ENCODE measurements around a stretch of chr6.

DNA sequence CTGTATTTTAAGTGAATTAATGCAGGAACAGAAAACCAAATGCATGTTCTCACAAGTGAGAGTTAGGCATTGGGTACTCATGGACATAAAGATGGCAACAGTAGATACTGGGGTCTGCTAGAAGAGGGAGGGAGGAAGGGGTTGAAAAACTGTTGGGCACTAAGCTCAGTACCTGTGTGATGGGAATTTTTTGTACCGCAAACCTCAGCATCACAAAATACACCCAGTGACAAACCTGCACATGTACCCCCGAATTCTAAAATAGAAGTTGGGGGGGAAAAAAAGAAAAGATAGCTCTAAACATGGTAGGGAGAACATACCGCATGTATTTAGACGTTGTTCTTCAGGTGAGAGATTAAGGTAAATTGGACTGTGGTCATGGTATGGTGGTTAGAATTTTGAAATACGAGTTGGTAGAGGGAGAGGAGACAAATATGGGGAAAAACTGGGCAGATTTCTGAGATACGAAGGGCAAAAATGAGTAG, 38.4 kb downstream of the SCAF8 start:
- PRO-cap, 2 experiments, result no peak in any of the 2 experiments

GRCh38 chr6:155085347-155086226, 90.5 kb downstream of the TIAM2 start:
- PRO-cap, 2 experiments, result no peak in any of the 2 experiments

DNA sequence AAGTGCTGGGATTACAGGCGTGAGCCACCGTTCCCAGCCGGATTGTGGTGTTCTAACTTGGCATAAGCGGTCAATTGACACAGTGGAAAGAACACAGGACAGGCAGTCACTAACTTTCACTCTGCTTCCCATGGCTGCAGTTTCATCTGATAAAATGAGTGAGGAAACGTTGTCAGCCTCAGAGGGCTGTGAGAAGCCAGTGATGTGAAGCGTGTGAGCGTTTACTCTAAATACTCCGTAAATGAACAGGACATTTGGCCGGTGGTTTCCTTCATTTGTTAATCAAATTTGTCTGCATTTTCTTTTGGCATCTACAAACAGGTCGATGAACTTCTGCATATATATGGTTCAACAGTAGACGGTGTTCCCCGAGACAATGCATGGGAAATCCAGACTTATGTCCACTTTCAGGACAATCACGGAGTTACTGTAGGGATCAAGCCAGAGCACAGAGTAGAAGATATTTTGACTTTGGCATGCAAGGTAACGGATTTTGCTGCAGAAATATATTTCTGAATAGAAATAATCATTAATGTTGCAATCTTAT, 87.2 kb upstream of the CLDN20 start:
- PRO-cap, 2 experiments, result no peak in any of the 2 experiments

DNA sequence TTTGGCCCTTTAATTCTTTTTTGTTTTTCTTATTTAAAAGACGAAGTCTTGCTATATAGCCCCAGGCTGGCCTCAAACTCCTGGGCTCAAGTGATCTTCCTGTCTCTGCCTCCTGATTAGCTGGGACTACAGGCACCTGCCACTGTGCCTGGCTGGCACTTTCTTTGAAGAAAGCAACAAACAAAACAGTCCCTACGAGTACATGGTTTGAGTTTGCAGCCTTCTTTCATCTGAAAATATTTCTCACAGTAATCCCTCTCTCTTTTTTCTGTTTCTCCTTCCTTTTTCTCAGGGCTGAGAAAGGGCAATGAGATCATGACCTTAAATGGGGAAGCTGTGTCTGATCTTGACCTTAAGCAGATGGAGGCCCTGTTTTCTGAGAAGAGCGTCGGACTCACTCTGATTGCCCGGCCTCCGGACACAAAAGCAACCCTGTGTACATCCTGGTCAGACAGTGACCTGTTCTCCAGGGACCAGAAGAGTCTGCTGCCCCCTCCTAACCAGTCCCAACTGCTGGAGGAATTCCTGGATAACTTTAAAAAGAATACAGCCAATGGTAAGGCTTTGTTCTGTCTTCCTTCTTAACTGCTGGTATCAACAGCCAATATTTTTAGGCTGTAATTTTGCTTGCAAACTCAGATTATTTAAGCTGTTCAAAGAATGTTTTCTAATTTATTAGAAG, 80.7 kb upstream of the CLDN20 start:
- PRO-cap, 2 experiments, result no peak in any of the 2 experiments

DNA sequence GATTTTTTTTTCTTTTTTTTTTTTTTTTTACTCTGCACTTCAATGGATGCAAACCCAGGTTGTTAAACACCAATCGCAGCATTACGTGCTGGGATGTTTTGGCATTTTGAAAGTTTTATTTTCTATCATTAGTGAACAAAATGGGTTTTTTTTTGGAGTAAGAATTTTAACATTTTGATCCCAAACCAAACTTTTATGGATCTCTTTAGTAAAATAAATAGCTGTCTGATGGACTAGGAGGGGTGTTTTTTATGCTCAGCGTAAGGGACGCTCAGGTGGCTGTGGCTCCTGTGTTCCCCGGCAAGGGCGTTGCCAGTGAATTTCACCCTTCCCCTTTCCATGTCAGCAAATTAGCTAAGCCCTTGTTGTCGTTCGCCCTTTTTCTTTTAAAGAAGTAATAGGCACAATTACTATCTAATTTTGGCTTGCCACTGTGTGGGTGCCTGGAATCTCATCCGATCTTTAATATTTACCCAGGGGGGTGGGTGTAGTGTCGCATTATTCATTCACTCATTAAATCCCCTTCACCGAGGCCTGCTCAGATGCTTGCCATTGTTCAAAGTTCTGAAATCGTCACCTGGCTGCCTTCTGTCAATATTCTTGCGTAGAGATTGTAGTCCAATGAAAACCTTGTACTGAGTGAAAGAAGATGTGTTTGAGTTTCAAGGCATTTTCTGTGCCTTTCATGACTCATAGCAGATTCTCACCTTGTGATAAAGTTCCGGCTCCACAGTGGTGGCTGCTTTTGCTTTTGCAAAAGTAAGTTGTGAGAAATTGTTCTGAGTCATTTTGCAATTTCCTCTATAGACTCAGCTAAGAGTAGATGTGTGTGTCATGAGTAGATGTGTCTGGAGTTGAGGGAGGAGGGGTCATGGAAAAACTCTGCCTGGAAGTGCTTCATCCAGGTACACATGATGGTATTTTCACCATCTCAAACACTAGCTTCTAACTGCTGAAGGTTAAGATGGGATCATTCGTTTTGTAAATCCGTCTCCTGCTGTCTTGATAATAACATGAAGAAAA, 40.0 kb upstream of the CLDN20 start:
- PRO-cap, 2 experiments, result no peak in any of the 2 experiments

GRCh38 chr6:155363885-155364223, 49.6 kb upstream of the TFB1M start:
- PRO-cap, 2 experiments, result no peak in any of the 2 experiments

DNA sequence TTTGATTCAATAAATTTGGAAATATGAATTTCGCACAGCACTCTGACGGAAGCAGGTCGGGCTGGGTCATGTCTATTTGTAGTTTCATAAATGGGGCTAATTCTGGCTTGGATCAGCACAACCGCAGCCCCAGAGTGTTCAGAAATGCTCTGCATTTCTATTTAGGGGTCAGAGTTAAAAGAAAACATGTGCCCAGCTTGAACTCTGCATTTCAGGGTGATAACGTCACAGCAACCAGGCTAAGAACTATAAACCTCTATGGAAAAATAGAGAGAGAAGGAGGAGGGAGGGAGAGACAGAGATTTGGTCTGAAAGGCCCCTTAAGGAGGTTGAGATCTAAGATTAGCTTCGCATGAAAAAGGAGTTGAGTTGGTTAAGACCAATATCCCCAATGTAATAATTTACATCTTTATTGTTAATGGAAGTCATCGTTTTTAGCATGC, 481.0 kb upstream of the NOX3 start:
- PRO-cap, 2 experiments, result no peak in any of the 2 experiments

DNA sequence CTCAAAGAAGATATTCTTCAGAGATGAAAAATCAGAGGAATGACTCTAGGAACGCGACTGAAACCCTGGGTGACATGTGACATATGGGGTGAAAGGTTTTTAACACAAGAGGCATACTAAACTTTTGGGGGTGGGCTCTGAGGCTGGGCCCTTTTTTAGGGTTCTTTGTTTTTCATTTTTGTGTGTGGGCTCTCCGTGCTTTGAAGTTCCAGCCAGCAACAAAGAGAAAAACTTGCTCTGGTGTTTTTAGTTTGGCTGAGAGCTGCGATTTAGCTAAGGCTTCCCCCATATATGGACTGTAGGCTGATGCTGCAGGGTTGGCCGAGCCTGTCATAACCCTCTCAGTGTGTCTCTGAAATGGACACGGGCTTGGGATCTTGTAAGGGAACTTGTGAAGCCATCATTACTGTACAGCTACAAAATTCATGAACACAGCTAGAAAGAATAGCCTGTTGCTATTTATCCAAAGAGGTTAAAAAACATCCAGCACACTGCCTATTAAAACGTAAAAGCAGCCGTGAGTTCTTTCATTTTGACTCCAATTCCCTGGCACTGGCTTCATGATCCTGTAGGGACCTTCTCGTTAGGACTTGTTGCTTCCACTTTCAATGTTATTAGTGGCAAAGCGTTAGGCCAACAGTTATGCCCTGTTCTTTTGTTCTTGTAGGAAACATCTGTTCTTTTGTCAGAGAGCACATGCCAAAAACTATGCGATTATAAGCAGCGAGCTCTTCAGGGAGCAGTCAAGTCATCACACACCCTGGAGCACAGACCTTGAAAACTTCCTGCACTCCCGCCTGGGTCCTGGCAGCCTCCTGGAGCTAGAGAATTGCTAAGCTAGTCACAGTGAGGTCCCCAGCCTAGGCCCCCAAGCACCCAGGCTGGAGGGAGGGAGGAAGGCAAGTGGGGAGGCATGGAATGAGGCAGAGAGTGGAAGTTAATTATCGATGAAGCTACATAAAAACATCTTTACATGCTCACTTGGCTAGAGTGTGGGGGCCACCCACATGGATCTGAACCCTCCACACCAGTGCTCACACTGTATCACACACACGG, 609.7 kb upstream of the ARID1B start:
- PRO-cap, 2 experiments, result peak in 2 of 2 experiments; most common plus-strand start position 344 of the sequence (in 1); most common minus-strand start position 616 of the sequence (in 2)

- PRO-cap, 2 experiments, result no peak in any of the 2 experiments
Measured at GRCh38 chr6:156269698-156270294, 507.4 kb upstream of the ARID1B start.

GRCh38 chr6:156773583-156773904, 3.6 kb upstream of the ARID1B start:
- PRO-cap, 2 experiments, result no peak in any of the 2 experiments

- PRO-cap, 2 experiments, result peak in 1 of 2 experiments; most common plus-strand start chr6:156778264 (in 1); most common minus-strand start chr6:156778427 (in 1)
Measured at GRCh38 chr6:156778175-156778518, 969 bp downstream of the ARID1B start.

DNA sequence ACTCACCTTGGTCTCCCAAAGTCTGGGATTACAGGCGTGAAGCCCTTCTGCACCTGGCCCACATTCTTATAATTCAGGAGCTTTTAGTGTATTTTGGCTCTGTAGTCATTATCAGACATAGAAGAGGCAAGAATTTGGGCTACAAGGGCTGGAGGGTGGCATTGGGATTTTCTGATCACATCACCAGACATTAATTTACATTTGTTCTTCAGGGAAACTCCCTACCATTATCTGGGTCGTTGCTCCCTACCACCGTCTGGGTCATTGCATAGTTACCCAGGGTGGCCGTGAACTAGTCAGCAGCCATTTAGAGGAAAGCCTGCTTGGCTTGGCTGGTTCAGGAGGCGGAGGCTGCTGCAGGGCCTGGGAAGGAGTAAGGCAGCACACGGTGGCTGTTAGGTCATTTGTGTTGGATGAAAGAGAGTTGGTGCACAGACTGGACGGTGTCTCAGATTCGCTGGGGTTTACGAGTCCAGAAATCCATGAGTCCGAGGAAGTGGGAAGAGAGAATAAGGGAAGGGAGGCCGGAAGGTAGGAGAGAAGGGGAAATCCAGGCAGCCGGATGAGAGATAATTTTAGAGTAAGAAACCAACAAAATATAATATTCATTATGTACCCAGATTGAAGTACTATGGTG, 17.8 kb downstream of the ARID1B start:
- PRO-cap, 2 experiments, result no peak in any of the 2 experiments

GRCh38 chr6:156808930-156809563, 31.9 kb downstream of the ARID1B start:
- PRO-cap, 2 experiments, result no peak in any of the 2 experiments

DNA sequence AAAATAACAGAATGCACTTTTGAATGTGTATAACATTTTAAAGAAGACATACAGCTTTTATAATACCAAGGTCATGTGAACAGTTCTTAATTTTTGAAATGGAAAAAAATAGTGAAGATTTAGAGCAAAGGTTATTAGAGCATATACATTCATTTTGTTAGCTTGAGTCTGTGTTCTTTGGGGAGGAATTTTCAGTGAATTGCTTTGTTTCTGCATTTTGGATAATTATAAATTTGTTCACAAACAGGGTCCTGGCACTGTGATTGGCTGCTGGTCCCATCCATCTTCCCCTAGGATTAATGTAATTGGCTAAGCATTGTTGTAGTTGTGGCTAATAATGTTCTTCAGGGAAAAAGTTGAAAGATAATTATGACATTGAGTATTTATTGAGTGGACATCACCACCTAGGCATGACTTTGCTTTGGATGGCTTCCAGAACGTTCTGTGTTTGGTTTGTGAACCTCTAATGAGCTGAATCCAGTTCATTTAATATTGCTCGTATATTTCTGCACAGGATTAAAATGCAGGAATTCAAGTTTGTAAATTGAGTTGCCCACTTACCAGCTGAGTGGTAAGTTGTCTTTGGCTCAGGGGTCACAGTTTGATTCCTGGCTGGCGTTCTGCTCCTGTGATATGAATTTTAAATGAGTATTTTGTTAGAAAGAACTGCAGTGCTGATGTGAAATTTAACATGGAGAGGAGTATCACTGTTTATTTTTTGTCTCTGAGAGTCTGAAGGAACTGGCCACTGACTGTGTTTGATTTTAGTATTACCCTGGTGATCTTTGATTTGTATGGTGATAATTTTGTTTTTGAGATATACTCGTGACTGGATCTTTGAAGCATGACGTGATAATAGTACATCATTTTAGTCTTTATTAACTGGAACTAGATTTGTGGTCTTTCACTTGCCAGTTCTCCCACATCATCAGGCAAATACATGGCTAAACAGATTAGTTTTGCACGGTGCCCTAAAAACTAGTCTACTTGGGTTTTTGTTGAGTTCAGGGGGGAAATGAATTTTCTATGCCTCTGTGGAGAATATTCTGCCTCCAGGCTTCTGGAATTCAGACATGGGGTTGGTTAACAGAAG, 55.2 kb downstream of the ARID1B start:
- PRO-cap, 2 experiments, result no peak in any of the 2 experiments

- PRO-cap, 2 experiments, result no peak in any of the 2 experiments
Measured at GRCh38 chr6:156862611-156863176, 85.5 kb downstream of the ARID1B start.

DNA sequence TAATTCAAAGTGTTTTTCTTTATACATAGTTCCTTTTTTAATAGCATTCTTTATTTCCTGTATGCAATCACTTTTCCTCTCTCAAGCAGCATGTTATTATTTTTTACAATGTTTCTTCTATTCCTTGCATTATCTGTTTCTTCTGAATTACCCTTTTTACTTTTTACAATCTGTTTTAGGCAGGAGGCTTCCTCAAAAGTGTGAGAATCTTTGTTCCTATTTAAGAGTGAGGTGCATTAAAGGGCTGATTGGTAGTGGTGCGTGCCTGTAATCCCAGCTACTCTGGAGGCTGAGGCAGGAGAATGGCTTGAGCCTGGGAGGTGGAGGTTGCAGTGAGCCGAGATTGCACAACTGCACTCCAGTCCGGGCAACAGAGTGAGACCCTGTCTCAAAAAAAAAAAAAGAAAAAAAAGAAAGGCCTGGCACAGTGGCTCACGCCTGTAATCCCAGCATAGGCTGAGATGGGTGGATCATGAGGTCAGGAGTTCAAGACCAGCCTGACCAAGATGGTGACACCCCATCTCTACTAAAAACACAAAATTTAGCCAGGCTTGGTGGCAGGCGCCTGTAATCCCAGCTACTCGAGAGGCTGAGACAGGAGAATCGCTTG, 205.6 kb downstream of the ARID1B start:
- PRO-cap, 2 experiments, result no peak in any of the 2 experiments

DNA sequence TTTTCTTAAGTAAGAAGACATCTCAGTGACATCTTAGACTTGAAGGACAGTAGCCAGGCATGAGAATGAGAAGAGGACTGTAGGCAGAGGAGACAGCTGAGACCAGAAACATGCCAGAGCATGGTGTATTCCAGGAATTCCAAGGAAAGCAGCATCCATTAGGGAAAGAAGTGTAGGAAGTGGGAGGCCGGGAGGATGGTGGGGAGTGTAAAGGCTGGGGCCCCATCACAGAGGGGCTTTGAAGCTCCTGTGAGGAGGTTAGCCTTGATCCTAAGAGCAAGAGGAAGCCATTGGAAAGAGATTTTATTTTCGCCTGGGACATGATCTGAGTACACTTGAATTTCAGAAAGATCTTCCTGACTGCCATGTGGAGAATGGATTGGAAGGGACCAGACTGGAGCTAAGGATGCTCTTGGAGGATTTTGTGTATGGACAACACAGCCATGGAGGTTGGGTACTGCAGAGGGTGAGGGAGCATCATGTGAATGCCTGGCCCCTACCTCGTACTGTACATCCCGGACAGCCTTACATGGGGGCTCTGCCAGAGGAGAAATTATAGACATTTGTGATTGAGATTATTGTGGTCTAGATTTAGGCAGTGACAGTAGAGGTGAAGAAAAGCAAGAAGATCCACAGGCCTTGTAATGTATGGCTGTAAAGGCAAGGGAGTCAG, 225.8 kb downstream of the ARID1B start:
- PRO-cap, 2 experiments, result no peak in any of the 2 experiments

DNA sequence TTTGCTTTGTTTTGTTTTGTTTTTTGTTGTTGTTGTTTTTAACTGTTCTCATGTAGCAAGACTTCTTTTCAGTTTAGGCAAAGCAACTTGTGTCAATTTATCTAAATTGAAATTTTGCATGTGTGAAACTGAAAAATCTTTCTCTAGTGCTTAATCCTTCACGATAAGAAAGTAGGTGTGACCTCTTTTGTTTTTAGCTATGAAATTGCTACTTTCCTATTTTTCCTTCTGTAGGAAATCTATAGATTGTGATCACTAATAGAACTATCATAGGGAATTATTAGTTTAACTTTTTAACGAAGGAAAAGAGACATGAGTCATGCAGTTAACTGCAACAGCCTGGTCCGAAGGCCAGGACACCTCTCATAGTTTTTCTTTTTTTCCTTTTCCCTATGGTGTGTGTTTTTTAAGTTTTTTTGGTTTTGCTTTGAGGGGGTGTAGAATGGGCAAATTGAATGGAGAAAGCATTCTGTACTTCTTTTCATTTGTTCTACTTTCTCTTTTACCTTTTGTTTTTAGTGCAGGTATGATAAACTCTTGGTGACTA, 233.5 kb downstream of the ARID1B start:
- PRO-cap, 2 experiments, result no peak in any of the 2 experiments

GRCh38 chr6:157119484-157120264, 203.6 kb downstream of the TMEM242 start:
- PRO-cap, 2 experiments, result no peak in any of the 2 experiments

DNA sequence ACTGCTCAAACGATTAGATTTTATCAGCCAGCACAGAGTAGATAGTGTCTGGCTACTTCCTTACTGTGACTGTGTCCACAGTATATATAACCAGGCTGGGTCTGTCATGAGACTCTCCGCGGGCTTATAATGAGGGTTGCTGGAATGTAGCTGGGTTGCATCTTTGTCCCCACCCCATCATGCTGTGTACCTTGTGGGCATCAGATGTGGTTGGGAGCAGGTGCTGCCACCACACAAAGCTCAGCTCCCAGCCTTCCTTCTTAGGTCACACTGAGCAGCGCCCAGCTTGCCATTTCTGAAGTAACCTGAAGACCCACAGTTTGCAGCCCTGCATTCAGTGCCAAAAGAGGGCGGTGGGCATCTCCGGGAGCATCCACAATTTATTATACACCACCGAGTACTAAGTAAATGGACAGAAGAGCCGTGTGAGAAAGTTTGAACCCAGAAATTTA, 140.4 kb downstream of the TMEM242 start:
- PRO-cap, 2 experiments, result no peak in any of the 2 experiments

Data from heart right ventricle (tissue), 2 donors.